Hematopoietic multipotent progenitor cell (in vitro differentiated cells): ENCODE measurements around the genes FAM168A and ARRB1.

DNA sequence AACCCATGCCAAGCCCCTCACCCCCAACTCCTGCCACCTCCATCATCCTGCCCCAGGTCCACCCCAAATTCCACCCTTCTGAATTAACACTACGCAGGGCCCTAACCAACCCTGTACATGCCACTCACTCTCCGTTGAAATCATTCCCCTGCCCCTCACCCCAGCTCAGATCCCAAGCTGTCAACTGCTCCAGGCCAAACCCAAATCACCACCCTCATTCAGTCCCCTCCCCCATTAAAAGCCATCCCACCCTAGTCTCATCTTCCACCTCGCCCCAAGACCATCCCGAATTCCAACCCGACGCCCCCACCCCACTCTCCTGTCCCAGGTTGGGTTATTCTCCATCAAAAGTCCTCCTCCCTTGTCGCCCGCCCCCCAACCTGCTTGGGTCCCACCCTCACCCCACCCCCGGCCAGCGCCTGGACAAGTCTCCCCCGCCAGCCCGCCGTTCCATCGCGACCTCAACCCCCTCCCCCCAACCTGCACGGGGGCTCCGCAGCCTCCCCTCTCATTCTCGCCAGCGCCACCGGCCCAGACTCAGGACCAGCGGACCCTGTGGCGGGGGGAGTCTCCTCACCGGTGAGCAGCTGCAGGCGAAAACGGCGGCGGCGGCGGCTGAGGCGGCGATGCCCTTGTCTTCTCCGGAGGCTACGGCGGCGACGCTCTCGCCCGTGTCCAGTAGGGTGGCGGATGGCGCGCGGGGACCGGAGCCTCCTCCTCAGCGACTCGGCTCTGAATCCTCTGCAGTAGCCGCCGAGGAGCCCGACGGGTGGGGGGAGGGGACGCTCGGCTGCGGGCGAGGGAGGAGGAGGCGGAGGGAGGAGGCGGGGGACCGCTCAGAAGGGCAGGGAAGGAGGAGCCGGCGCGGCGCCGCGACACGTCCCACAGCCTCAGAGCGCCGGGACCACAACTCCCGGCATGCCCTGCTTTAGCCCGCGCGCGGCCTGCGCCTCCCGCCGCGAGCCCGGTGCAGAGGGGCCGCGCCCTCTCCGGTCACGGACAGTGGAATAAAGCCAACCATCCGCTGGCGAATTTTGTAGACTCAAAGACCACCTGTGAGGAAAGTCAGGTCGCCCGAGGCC is at the start of gene FAM168A:
Gene FAM168A, minus strand, starts transcription at position 767 of the 1,082 bp plus-strand sequence.
- CAGE, long polyA plus RNA: no peak

DNA sequence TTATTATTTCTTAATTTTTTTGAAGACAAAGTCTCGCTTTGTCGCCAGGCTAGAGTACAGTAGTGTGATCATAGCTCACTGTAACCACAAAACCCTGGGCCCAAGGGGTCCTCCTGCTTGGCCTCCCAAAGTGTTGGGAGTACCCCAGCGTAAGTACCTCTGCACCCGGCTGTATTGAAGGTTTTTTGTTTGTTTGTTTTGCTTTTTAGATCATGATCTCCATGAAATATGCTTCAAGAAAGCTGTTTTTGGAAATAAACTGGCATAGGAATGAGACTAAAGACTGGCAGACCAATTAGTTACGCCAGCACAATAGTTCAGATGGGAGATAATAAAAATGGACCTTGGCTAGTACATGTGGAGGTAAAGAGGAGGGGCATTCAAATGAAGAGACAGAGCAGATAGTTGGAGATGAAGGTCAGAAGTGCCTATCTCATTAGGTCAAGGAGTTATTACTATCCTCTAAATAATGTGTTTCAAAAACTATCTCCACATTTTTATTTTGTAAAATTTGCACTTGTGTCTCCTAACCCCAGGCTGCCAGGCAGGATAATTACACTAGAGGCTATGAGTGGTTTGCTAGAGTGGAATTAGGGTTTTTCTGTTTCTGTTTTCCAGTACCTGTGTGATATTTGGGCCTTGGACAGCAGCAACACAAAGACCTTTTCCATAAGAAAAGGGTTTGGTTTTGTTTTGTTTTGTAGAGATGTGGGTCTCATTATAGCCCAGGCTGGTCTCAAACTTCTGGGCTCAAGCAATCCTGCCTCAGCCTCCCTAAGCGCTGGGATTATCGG is 4.0 kb upstream of the MRPL48 start:
- CAGE, long polyA plus RNA: no peak

DNA sequence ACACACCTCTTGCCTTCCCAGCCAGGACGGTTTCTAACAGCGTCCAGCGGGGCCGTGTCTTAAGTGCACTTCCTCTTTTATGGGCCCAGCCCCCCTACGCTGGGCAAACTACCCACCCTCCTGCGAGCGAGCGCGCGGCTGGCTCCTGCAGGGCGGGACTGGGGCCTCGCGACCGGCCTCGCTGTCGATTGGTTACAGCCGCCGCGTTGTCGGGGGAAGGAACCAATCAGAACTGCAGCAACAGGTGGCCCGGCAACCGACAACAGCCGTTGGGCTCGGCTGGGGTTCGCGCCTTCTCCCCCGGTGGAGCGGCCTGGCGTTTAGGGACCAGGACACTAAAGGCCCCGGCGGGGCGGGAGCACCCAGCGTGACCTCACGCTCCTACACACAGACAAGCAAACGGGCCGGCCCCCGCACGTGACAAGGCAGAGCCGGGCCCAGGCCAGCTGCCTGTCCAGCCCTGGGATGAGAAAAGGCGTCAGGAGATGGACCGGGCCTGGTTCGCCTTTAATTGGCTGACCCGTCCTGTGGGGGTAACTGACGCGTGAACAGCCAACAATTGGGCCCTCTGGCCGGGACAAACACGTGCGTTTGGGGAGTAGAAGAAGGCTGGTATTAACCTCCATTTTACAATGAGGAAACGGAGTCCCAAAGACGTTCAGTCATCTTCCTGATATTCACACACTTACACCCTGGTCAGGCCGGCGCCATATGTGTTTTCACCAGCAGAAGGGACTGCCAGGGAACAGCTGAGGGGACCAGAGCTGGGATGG is 711 bp upstream of the UCP2 start:
- CAGE, long polyA plus RNA: no peak

- CAGE, long polyA plus RNA: no peak
These were observed 948 bp downstream of the UCP3 start for GRCh38 chr11:74007940-74008334.

GRCh38 chr11:74019146-74019492 is 10.2 kb upstream of the UCP3 start:
- CAGE, long polyA plus RNA: no peak

DNA sequence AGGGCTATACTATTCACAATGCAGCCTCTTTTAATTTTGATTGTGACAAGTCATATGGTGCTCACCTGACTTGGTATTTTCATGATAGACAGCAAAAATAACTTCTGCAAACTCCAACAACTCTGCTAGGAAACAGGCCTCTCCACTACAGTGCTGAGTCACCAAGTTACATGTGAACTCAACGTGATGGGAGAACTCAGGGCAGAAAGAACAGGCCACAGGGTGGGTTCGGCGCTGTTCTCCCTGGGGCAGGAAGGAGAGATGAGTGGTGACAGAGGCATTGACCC is 76.6 kb upstream of the UCP3 start:
- CAGE, long polyA plus RNA: no peak

GRCh38 chr11:74466502-74467390 is 603 bp downstream of the KCNE3 start:
- CAGE, long polyA plus RNA: no peak

DNA sequence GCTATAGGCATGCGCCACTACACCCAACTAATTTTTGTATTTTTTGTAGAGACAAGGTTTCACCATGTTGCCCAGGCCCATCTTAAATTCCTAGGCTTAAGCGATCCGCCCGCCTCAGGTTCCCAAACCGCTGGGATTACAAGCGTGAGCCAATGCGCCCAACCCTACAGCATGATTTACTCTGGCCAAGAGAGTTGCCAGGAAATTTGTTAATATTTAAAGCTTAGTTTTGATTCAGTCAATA is 25.4 kb downstream of the POLD3 start:
- CAGE, long polyA plus RNA: no peak

GRCh38 chr11:74625175-74625741 is 32.9 kb downstream of the POLD3 start:
- CAGE, long polyA plus RNA: no peak

DNA sequence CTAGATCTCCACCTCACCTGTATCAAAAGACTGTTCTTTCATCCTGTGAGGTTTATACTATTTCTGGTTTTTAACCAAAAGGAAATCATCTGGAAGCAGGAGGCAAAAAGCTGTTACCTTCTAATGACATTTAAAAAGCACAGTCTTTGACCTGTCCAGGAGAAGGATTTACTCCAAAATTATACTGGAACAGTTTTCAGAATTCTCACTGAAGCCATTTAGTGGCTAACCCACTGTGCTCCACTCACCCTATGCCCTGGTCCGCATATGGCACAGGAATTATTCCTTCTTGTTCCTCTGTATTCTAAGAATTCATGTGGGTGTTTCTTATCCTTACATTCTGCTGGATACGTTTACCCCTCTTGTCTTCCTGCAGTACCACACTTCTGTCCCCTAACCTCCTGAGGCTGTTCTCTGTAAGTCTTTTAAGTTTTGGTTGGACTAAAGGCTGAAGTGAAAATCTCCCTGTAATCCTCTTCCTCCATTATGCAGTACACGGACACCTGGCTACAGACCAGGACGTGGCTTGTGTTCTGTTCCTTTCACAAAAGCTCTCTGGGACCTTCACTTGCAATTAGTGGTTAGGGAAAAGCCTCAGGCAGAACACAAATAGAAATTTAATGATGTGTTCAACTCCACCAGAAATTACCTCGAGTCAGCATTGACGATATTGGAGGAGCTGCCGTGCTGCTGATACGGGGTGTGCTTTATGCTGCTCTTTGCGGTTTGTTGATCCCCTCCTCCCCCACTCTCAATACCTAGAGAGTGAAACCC is 48.7 kb downstream of the POLD3 start:
- CAGE, long polyA plus RNA: no peak

DNA sequence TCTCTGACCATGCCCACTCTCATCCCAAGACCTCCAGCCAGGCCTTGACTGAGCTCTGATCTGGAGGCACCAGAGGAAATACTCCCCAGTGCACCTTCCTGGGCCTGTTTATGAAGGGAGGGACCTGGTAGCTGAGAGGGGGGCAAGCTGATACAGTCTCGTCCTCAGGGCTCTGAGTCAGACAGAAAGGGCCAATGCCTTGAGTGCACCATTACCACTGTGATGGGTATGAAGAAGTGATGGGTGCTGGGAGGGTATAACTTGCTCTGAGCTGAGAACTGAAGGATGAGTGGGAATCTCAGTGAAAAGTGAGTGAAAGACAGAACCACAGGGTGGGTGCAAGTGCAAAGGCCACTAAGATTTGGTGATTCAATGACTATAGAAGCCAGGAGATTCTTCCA is 48.9 kb downstream of the CHRDL2 start:
- CAGE, long polyA plus RNA: no peak

- CAGE, long polyA plus RNA: no peak
These were observed 246 bp upstream of the RNF169 start for GRCh38 chr11:74748436-74748770.

DNA sequence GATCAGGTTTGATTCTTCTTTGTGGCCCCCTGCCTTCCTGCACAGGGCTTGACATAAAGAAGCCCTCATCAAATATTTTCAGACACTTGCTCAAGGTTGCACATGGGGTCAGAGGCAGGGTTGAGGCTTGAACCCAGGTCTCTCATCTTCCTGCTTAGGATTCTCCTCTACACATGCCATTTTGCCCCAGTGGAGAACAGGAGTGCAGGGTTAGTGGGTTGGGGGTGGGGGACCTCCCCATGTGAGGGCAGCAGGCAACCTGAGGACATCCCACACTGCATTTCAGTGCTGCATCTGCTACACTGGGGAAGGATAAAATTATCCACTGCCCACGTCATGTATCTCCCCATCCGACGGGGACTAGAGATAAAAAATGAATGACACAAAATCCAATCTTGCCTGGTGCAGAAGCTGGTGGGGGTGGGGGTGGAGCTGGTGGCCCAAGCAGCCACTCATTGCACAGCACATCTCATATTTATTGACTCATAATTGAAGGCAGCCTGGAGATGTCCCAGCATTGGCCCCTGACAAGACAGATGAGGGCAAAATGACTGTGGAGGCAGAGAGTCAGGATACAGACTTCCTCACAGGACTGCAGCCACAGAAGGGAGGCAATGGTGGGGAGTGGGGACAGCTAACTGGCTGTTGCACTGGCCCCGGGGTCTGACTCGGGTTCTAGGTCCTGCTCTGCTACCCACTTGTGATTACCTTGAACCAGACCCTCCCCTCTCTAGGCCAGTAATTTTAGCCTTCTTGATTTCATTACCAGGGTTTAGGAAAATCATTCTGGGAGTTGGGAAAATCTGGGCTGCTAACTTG is 41.4 kb downstream of the NEU3 start:
- CAGE, long polyA plus RNA: no peak

- CAGE, long polyA plus RNA: no peak
These were observed 47.0 kb downstream of the NEU3 start for GRCh38 chr11:75035675-75036159.

GRCh38 chr11:75133878-75134635 is 16.9 kb upstream of the SLCO2B1 start:
- CAGE, long polyA plus RNA: no peak

- CAGE, long polyA plus RNA: no peak
These were observed 21.4 kb downstream of the ARRB1 start for GRCh38 chr11:75329727-75330879.

- CAGE, long polyA plus RNA: no peak
These were observed 1.1 kb downstream of the ARRB1 start for GRCh38 chr11:75350149-75351000.

DNA sequence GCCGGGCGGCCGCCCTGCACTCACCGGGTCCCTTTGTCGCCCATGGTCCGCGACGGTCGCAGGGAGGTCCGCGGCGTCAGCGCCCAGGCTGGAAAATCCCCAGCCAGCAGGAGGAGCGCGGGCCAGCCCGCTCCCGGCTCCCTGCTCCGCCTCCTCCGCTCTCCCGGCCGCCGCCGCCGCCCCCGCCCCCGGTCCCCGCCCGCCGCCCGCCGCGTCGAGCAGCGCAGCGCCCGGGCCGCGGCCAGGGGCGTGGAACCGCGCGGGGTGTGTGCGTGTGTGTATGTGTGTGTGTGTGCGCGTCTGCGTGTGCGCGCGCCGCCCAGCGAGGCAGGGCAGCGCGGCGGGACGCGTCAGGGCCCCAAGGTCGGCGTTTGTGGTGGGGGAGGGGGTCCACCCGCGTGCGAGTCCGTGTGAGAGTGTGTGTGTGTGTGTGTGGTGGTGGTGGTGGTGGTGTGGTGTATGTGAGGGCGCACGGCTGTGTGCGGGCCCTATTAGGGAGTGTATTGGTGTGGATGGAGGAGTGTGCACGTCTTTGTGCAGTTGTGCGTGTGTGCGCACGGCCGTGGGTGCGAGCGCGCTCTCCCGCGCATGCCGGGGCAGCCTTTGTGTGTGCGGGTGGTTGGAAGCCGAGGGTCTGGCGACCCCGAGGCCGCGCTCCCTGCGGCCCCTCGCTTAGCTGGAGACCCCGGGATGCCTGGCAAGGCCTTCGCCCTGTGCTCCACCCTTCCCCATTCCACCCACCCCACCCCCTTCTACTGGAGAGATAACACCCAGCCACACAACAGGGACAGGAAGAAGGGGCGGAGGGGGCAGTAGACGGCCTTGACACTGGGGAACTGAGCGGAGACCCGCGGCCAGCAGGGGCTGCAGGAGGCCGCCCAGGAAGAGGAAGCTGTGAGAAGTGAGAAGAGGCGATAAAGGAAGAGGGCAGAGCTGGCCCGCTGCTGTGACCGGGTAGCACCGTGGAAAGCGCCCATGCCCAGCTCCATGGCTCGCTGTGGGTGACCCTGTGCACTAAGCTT is at the start of gene ARRB1:
Gene ARRB1, minus strand, starts transcription at position 98 of the 1,022 bp plus-strand sequence.
- CAGE, long polyA plus RNA: no peak

- CAGE, long polyA plus RNA: no peak
These were observed 11.1 kb downstream of the KLHL35 start for GRCh38 chr11:75421656-75422552.

- CAGE, long polyA plus RNA: no peak
These were observed 2.0 kb downstream of the KLHL35 start for GRCh38 chr11:75430998-75431465.